Hair follicular keratinocyte (primary cell): ENCODE measurements around a stretch of chr18.

- RAMPAGE, long total RNA: no peak
These were observed 56.5 kb downstream of the CTDP1 start for GRCh38 chr18:79735888-79736639.

DNA sequence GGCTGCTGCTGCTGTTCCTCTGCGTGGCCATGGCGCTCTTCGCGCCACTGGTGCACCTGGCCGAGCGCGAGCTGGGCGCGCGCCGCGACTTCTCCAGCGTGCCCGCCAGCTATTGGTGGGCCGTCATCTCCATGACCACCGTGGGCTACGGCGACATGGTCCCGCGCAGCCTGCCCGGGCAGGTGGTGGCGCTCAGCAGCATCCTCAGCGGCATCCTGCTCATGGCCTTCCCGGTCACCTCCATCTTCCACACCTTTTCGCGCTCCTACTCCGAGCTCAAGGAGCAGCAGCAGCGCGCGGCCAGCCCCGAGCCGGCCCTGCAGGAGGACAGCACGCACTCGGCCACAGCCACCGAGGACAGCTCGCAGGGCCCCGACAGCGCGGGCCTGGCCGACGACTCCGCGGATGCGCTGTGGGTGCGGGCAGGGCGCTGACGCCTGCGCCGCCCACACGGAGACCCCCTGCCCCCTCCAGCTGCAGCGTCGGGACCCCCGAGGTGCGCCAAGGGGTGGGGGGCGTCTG is 52.0 kb downstream of the SLC66A2 start:
- RAMPAGE, long total RNA: no peak

GRCh38 chr18:79916585-79917216 is 34.8 kb downstream of the SLC66A2 start:
- RAMPAGE, long total RNA: no peak

- RAMPAGE, long total RNA: no peak
These were observed 14.7 kb downstream of the SLC66A2 start for GRCh38 chr18:79936484-79937485.

GRCh38 chr18:79959953-79960596 is 4.4 kb upstream of the HSBP1L1 start:
- RAMPAGE, long total RNA: no peak

GRCh38 chr18:80108660-80108957 is 453 bp upstream of the ADNP2 start:
- RAMPAGE, long total RNA: no peak

- RAMPAGE, long total RNA: no peak
These were observed 39.9 kb downstream of the ADNP2 start for GRCh38 chr18:80148966-80149439.

- RAMPAGE, long total RNA: no peak
These were observed 64.0 kb downstream of the PARD6G start for GRCh38 chr18:80183186-80183788.